Colonic mucosa (tissue), 1 donor: ENCODE measurements around a stretch of chr12.

DNA sequence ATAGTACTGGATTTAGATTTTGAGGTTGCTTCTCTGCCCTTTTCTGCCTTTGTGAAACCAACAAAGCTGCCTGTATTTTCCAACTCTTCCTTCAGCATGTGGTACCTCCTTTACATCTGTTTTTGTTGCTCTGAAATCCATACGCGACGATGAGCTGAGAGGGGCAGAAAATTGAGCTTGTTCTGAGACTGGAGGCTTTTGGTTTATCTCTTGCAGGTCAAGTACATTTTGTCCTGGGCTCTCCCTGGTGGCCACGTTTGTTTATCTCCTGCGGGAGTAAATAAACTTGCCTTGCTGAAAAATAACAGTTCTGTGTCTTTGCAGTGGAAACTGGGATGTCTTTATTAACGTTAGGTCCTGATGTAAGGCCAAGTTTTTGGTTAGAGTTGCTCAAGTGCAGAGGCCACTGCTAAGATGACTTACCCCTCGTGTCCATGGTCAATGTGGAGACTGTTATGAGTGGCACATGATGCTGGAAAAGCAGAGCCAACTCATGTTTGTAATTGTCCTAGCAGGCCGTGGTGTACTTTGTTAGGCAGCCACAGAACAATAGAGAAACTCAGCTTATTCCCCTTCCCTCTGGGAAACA is 3.7 kb downstream of the PTPN11 start:
- PRO-cap: no peak

DNA sequence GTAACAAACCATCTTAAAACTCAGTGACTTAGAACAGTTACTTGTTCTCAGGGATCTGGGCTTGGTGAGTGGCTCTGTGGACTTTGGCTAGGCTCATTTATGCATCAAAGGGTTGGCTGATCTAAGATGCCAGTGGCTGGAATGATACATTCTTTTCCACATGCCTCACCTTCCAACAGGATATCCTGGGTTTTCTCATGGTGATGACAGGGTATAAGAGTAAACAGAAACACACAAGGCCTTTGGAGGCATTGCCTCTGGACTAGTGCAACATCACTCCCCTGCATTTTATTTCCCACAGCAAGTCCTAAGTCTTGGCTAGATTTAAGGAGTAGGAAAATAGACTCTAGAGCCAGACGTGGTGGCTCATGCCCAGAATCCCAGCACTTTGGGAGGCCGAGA is 47.8 kb downstream of the RPH3A start:
- PRO-cap: no peak

DNA sequence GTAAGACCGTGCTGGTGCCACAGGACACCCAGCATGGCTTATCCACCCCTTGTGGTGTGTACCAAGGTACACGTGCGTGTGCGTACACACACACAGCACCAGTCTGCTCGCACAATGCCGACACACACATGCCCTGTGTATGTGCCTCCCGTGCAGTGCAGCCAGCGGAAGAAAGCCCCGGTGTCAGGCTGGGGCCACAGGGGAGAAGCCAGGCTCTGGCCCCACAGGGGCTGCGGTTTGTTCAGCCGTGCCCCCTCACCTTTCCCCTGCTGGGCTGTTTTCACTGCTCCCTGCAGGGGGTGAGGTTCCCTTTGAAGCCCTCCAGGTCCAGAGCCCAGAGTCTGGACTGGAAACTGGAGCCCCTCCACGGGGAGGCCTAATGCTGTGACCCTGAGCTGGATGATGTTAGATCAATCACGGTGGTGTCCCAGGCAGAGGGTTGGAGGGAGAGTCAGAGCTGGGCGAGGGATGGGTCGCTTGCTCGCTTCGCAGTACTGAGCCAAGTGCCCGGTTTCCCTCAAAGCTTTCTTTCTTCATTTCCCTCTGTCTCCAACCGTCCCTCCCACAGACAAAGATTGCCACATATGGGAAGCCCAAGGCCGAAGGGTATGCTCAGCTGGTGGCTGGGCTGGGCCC is 6.2 kb downstream of the DTX1 start:
- PRO-cap: no peak

- PRO-cap: unidirectional peak, plus-strand start at chr12:113136352
These were observed 573 bp upstream of the RASAL1 start for GRCh38 chr12:113136090-113136577.

- PRO-cap: bidirectional peak, plus-strand start at chr12:113152993, minus-strand start at chr12:113152867
These were observed 3.2 kb downstream of the CFAP73 start for GRCh38 chr12:113152597-113153204.

- PRO-cap: no peak
These were observed 3.8 kb downstream of the CFAP73 start for GRCh38 chr12:113153205-113153767.

DNA sequence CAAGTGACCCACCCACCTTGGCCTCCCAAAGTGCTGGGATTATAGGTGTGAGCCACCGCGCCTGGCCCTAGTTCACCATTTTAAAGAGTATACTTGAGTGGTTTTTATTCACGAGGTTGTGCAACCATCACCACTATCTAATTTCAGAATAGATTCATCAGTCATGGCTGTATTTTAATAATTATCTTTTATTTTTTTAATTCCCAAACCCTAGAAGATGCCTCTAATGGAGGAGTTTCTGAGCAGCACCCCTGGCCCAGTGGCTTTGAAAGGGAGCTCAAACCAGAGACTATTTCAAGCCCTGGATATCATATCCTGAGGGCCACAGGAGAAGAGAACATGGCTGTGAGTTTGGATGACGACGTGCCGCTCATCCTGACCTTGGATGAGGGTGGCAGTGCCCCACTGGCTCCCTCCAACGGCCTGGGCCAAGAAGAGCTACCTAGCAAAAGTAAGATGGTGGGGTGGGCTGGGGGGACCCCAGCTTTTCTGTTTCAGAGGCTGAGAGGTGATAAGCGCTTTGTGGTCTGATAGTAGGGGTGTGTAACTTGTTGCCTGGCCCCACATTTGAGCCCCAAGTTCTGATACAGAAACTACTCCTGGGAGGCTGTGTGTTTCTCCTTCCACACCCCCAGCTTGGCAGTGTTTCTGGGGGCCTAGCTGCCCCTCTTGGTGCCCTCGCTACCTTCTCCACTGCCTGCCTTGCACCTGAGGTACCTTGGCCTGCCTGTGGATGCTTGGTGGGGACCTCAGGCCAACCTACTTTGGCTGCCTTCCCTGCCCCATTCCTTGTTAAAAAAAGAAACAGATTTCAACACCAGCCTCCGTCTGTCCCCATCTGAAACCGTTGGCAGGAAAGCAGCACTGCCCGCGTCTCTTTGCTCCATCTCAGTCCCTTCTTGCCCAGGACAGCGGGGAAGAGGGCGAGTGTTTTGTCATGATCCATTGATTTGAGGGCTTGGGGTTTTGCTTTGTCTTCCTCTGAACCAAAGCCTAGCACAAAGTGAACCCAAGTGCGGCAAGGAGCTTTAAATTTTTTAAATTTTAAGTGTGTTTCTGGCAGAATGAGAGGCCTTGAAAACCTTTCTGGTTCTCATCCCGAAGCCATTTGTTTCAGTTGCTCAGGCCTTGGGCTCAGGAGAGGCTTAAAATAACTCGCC is 5.6 kb downstream of the TPCN1 start:
- PRO-cap: no peak

GRCh38 chr12:113296815-113297706 is 37.8 kb downstream of the SLC8B1 start:
- PRO-cap: no peak

DNA sequence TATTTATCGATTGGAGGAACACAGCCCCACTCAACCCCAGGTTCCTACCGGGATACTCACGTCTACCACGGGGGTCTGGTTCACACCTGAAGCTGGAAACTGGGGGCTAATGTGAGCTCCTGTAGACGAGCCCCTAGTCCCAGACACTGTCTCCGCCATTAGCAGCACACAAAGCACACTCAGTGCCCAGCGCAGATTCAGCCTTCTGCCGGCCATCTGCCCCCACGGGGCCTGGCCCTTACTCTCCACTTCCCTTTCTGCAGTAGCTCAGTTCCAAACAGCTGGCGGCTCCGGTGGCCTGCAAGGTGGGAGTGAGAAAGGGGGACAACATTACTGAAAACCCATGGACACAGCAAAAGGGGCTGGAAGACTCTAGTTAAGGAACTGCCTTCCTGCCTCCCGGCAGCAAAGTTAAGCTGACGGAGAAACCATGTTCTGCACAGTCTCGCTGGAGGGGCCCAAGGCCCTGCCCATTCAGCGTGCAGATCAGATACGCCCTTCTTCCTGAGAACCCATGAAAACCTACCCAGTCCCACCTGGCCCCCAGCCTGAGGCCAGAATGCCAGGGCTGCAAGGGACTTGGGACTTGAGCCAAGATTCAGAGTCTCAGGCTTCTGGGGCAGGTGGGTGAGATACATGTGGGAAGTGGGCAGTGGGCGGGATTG is 2.1 kb downstream of the SLC8B1 start:
- PRO-cap: unidirectional peak, plus-strand start at position 270 of the sequence

- PRO-cap: no peak
These were observed 1.9 kb upstream of the SDS start for GRCh38 chr12:113405570-113406032.

GRCh38 chr12:113617017-113617503 is 145.4 kb upstream of the LHX5 start:
- PRO-cap: no peak

- PRO-cap: no peak
These were observed 200.1 kb downstream of the RBM19 start for GRCh38 chr12:113765932-113766565.

DNA sequence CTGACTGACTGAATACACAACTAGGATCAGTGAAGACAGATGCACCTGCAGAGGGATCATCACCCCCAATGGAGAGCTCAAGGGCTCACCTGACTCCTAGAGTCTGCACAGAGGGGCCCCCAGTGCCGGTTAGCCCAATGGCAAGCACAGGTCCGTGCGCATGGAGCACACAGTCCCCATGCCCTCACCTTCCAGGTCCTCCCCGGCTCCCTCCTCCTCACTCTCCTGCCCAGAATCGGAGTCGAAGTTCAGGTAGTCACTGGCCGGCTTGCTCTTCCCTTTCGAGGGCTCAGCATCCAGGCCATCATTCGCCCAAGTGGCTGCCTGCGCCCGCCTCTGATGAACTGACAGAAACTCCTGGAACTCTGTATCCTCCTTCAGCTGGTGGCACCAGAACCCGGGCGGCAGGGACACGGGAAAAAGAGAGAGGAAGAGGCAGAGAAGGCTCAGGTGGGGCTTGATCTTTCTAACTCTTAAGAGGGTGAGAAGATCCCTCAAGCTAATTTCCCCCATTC is 7.0 kb downstream of the RBM19 start:
- PRO-cap: no peak

GRCh38 chr12:114408524-114409456 is 2.8 kb upstream of the TBX5 start:
- PRO-cap: no peak

DNA sequence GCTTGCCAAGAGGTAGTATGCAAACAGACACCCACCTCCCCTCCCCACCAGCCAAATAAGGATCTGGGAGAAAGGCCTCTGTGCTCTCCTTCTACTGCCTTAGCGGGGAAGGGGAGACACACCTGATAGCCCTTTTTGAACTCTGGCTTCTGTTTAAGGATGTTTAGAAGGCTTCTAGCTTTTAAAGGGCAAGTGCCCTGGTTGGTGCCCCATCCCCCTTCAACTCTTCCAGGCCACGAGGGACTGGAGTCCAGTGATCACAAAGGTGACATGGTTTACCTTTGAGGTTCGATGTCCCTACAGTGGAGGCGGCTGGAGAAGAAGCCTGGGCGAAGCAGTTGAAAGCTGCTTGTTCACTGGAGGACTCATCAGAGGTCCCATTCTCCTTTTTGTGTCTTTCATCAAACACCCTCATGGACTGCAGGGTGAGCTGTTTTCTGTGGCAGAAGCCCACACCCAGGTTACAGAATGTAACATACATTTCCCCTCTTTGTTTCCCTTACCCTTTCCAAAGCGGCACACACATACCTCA is 7.9 kb downstream of the TBX3 start:
- PRO-cap: no peak

- PRO-cap: no peak
These were observed 7.4 kb upstream of the TBX3 start for GRCh38 chr12:114691250-114691814.

DNA sequence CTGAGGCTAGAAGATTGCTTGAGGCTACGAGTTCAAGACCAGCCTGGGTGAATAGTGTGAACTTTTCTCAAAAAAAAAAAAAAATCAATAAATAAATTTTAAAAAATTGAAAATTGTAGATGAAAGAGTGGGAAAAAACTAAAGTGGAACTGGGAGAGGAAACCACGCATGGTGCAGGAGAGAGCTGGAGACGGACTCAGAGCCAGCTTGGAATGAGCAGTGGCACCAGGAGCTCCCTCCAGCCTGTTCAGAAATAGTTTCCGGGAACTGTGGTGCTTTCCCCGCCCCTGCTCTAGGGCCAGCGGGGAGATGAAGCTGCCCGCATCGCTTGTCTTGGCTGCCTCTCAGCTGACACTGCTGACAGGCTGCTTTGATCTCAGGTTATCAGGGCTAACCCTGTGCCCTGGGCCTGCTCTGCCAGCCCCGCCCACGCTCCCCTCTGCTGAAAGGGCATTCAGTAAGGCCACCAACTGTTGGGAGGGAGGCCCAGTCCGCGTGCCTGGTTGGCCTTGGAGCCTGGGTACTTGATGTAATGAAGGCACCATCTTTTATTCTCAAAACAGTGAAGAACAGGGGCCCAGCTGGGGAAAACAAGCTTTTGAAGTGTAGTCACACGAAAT is 115.6 kb upstream of the TBX3 start:
- PRO-cap: no peak

DNA sequence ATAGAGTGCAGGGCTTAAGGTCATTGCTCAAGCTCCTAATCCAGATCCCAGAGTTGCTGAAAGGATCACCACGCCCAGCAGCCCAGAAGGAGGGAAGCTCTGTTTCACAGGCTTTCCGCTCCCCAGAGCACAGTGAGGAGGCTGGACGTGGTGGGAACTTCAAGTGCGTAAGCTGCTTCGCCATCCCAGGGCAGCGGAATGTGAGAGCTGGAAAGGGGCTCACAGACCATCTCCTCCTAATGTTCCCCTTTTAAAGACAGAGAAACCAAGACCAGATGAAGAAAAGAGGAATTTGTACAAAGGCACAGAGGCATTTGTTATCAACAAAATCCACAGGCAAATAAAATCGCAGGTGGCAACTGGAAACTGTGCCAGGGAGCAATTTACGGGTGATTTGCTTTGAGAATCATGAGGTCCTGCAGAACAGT is 651.7 kb upstream of the TBX3 start:
- PRO-cap: unidirectional peak, plus-strand start at position 132 of the sequence

- PRO-cap: no peak
These were observed 767.2 kb upstream of the TBX3 start for GRCh38 chr12:115451197-115451644.

DNA sequence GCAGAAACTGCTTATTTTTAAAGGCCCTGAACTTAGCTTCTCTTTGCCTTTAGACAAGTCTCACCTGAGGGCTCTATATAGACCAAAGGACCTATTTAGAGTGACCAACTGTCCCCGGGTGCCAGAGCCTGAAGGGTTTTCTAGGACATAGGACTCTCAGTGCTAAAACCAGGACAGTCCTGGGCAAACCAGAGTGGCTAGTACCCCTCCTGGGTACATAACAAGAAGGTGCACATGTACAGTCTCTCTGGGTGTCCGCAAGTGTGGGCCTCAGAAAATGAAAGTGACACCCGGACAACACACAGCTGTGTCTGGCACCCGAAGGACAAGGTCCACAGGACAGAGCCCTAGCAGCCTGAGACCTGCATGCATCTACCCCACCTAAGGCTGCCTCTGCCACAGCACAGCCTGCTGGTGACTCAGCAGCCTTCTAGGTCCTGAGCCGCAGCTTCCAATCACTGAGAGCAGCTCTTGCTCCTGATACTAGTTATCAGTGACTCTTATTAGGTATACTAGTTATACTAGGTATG is 784.0 kb upstream of the TBX3 start:
- PRO-cap: no peak